ENCODE data around the gene TDGF1.

- PRO-cap, result no peak
- RAMPAGE, long total RNA, result no peak
Observed at GRCh38 chr3:44435193-44435892, 42.1 kb downstream of the ZNF445 start.

- PRO-cap, result no peak
- RAMPAGE, long total RNA, result no peak
Observed at GRCh38 chr3:44447906-44448386, 29.5 kb downstream of the ZNF445 start.

- PRO-cap, result no peak
- RAMPAGE, long total RNA, result no peak
Observed at GRCh38 chr3:44499637-44500848, 22.6 kb upstream of the ZNF445 start.

- PRO-cap, result no peak
- RAMPAGE, long total RNA, result no peak
Observed at GRCh38 chr3:44650665-44651281, 2.2 kb downstream of the ZNF35 start.

DNA sequence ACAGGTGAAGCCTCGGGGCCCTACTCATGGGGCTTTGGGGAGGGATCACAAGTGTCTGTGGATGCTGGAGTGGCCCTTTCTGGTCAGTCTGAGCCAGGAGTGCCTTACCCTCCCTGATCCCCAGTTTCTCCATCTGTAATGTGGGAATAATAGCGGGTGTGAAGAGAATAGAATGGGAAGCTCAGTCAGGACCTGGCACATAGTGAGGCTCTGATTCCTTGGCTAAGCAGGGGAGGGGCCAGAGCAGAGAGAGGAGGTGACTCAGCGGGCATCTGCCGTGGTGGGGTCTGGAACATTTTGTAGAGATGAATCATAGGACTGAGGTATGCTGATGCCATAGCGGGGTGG, 11.1 kb downstream of the TGM4 start:
- PRO-cap, result no peak
- RAMPAGE, long total RNA, result no peak

DNA sequence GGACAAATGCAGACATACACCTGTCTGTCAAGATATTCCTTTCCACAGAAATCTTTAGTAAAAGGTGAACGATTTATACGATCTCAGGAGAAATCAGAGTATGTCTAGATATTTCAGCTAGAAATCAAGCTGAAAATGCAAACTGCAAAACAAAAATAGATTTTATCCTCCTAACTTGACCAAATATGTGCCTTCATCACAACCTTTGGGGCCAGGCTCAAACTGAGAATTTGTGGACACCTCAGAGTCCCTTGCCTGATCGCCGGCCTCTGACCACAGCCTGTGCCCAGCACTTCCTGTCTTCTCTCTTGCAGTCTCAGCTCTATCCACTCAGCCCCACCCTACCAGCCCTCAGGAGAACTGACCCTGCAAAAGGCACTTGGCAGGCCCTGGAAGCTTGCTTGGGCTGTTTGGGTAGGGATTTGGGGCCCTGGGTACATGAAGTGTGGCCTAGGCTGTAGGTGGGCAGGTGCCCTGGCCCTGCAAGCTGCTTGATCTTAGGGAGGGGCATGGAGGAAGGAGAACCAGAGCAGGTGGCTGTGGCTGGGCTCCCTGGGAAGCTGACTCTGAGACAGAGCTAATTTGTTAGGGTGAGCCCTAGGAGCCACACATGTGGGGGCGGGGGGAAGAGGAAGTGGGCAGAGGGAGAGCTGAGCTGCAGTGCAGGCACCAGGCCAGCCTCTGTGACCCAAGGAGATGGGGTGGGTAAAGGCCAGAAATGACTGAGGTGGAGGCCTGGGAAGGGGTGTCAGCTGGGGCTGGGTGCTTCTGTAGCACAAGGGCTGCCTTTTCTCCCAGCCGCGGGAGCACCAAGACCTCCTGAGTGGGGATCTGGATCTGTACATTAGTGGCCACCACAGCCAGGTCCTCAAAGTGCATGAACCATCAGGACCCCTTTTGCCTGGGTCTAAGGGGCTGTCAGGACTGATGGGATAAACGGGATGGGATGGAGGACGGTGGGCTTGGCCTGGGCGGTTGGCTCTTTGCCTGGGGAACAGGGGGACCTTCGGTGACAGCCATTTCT, 8.7 kb downstream of the CLEC3B start:
- PRO-cap, result no peak
- RAMPAGE, long total RNA, result no peak

GRCh38 chr3:45045792-45046284, 19.7 kb downstream of the CLEC3B start:
- PRO-cap, result no peak
- RAMPAGE, long total RNA, result no peak

- PRO-cap, result no peak
- RAMPAGE, long total RNA, result no peak
Observed at GRCh38 chr3:45092665-45093338, 53.4 kb downstream of the CDCP1 start.

DNA sequence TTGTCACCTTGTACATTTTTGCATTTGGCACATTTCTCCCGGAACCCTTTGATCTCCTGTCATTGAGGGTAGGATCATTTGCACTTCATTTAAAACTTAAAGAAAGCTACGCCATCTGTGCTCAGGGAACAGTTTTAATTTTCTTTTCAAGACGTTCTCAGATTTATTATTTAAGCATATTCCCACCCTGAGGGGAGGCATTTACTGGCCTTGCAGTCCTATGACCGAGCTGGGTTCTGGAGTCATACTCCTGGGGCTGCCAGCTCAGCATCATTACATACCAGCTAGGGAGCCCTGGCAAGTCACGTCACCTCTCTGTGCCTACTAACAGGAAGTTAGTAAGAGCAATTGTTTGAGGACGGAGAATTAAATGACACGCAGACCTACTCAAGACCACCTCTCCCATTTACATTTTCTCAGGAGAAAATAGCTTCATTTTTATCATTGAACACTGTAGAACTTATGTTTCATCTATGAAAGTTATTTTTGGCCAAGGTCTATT, 5.8 kb downstream of the CDCP1 start:
- PRO-cap, result no peak
- RAMPAGE, long total RNA, result no peak

- PRO-cap, result no peak
- RAMPAGE, long total RNA, result no peak
Observed at GRCh38 chr3:45165399-45165988, 19.3 kb upstream of the CDCP1 start.

DNA sequence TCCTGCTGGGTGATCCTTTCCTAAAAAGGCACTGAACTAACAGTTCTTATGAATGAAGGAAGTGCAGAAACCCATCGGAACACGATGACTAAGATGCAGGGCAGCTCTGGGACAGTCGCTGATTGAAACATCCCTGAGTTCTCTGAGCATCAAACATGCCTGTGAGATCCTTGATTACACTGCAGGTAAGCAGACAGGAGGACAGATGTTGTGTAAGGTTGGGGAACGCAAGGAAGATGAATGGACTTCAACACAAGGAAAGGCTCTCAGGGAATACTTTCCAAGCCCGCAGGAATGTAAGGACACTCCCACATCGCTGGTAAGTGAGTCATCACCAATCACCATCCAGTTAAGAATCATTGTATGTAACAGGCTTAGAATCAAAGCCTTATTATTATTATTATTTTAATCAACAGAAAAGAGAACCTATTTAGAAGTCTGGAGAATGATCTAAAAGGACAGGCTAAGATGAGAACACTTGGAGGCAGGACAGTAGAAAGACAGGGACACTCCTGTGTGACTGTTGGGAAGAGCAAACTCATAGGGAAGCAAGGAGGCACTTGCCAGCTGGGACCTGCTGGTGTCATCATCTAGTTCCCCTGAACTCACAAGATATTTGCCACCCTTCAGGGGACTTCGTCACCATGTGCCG, 26.1 kb downstream of the TMEM158 start:
- PRO-cap, result no peak
- RAMPAGE, long total RNA, result no peak

DNA sequence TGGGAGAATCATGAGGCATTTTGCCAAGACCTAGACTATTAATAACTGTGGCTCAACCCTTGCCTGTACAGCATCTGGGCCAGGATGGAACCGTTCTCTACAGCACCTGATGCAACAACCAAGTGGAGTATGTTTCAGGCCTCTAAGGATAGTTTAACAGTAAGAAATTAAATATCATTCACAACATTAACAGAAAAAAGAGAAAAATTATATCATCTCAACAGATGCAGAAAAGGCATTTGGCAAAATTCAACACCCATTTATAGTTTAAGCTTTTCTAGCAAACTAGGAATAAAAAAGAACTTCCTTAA, 20.3 kb upstream of the SLC6A20 start:
- PRO-cap, result no peak
- RAMPAGE, long total RNA, result no peak

DNA sequence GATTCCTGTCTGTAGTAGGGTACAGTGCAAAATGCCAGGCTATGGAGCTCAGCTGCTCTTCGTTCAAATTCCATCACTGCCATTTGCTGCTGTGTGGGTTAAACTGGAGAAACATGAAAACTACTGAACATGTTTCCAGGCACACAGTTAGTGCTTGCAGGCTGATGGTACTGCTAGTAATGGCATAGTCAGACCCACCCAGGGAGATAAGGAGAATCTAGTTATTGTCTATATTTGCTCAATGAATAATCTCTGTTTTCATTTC, 284 bp downstream of the CXCR6 start:
- PRO-cap, result no peak
- RAMPAGE, long total RNA, result no peak

DNA sequence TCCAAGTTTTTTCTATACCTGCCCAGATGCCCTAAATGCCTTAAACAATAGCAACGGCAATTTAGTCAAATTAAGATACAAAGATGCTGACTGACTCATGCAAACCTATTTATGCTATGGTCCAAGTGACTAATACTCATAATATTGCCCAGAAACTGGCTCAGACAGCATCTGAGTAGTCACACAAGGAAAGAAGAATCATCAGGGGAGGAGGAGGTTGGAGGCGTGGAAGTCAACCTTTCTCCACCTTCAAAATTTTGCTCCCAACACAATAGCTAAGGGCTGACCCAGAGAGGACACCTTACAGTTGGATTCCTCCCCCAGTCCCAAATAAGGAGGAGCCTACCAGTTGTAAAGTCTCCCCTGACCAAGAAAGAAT, 6.8 kb downstream of the FYCO1 start:
- PRO-cap, result no peak
- RAMPAGE, long total RNA, result no peak

DNA sequence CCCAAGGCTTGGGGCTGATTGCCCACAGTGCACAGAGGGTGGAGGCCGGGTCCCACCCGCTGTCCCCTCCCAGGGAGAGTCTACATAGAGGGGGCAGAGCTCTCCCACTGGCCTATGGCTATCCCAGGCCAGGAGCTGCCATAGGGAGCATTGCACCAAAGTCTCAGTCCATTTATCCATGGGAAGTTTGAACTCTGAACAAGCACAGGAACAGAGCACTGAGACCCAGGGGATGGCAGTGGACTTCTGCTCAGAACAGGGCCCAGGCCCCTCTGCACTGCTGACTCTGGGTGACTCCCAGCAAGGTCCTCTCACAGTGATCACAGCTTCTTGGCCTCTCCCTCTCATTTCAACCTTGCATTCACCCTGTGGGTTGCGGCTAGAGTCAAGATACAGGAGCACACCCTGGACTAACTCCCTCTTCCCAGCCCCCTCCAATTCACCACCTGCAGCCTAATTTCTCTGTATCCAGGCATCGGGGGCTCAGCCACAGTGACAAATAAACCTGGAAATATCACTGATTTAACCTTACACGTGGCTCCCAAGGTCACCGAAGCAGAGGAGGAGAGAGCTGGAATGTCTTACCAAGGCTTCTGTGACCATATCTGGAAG, 1.1 kb downstream of the RTP3 start:
- PRO-cap, result no peak
- RAMPAGE, long total RNA, result no peak

DNA sequence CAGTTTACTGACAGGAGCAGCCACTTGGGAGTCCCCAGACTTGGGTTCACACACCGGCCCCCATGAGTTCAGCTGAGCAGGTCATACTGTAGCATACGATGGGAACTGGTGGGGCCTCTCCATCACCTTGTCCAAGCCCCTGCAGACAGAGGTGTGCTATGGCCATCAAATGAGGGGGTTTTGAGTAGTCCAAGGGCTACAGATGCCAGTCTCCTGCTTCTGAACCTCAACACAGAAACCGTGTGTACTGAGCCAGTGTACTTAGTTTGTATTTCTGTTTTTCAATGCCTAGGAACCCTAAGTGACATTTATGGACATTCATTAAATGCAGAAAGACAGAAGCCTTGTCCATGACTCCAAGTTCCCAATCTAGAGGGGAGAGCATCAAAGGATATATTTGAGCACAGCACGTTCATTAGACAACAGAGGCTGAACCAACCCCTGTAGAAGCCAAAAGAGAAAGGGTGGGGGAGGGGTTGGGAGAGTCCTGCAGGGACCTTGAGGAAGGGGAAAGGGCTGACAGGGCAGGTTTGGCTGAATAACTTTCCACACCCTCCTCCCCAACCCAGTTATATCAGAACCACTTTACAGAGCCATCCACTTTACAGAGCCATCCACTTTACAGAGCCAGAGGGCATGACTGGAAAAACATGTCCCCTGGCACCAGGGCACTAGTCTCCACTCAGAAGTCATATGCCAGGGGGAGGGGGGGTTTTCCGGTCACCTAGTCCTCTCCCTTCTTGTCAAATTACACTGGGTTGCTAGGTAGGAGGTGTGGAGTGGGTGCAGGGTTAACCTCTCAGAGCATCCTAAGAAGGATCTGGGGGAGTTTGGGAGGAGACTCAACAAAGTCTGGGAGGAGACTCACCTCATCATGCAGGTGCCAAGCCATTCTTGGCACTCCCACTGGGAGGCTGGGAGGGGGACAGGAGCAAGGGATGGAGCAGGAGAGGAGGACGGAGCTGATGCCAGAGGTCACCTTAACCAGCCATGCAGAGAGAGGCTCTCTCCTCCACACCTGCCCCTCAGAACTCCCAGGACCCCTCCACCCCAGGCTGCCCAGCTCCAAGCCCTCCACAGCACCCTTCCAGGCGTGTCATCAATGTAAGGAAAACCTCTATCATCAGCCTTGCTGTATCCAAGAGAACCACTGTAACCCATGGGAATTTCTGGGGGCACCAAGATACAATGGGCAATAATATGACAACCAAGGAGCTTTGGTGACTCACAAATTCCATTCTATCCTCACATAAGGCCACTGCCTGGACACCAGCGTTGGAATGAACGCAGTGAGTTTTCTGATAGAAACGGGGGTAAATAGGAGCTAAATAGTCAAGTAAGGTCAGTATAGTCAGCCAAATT, 1.9 kb downstream of the LRRC2 start:
- PRO-cap, result no peak
- RAMPAGE, long total RNA, result no peak

GRCh38 chr3:46577519-46578307, at the start of gene TDGF1:
TDGF1 (plus strand) TSS chr3:46577788.
- PRO-cap, result no peak
- RAMPAGE, long total RNA, result no peak

- PRO-cap, result no peak
- RAMPAGE, long total RNA, result no peak
Observed at GRCh38 chr3:46579498-46580265, 2.1 kb downstream of the TDGF1 start.

DNA sequence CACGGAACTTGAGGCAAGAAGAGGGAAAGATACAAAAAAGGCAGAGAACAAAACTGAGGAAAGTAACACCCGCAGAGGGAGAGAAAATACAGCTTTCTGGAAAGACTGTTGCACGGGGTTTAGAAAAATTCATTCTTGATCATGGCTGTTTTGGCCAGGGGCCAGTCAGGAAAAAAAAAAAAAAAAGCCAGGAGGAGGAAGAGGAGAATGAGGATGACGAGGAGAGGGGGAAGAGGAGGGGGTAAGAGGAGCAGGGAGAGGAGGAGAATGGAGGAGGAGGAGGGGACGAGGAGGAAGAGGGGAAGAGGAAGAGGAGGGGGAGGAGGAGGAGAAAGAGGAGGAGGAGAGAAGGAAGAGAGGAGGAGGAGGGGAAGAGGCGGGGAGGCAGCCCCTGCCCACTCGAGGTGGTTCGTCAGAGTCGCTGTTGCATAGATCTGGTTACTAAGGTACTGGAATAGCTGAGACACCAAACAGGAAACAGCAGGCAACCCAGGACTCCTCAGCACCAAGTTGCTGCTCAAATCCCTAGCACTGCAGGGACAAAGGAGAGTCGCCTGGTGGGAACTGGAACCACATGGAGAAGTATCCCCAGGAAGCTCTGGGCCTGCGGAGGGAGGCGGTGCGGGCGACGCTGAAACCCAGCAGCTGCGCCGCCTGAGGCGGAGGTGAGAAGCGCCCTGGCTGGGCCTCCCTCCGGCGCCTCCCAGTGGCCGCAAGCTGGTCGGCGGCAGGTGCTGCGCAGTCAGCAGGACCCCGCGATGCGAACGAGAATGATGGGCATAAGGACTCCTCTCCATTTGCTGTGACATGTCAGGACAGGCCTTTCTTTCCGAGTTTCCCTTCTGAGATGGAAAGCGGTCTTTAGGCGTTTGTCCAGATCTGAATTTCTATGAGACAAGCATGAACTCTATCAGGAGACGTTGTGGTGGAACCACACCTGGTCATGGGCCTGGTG, 17.4 kb downstream of the FAM240A start:
- PRO-cap, result no peak
- RAMPAGE, long total RNA, result no peak

GRCh38 chr3:46864979-46865663, 1.9 kb upstream of the MYL3 start:
- PRO-cap, result no peak
- RAMPAGE, long total RNA, result no peak

Measured in Karpas-422 (cell line).